Non-pigmented ciliary epithelial cell (primary cell): ENCODE measurements around a stretch of chr2.

- RRBS, result no CpG with 5 or more reads among the region's 4 CpGs
These were observed 27.7 kb downstream of the TNS1 start for GRCh38 chr2:217975120-217975546.

- RRBS, result no CpG with 5 or more reads among the region's 10 CpGs
These were observed 4.0 kb upstream of the RUFY4 start for GRCh38 chr2:218064939-218065507.

DNA sequence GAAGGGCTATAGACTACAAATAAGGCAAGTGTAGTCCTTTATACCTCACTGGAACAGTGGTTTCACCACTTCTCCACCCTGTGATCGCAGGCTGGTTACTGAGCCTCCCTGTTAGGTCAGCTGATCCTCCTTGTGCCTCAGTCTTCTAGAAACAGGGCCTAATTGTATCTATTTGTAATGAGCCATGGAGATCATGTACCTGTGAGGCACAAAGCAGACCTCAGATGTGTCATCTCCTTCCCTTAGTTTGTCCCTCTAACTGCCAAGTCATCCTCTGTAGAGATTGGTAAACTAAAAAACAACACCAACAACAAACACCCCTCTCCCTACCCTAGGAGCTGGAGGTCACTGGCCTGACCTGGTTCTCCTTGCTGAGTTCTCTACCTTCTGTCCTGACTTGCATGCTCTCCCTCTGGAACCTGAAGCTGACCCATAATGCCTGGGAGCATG, 4.7 kb downstream of the CXCR2 start:
- RRBS, result no CpG with 5 or more reads among the region's 1 CpG

DNA sequence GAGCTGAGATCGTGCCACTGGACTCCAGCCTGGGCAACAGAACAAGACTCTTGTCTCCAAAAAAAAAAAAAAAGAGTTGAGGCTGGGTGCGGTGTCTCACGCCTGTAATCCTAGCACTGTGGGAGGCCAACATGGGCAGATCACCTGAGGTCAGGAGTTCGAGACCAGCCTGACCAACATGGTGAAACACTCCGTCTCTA, 14.8 kb upstream of the GPBAR1 start:
- RRBS, result no CpG with 5 or more reads among the region's 5 CpGs

DNA sequence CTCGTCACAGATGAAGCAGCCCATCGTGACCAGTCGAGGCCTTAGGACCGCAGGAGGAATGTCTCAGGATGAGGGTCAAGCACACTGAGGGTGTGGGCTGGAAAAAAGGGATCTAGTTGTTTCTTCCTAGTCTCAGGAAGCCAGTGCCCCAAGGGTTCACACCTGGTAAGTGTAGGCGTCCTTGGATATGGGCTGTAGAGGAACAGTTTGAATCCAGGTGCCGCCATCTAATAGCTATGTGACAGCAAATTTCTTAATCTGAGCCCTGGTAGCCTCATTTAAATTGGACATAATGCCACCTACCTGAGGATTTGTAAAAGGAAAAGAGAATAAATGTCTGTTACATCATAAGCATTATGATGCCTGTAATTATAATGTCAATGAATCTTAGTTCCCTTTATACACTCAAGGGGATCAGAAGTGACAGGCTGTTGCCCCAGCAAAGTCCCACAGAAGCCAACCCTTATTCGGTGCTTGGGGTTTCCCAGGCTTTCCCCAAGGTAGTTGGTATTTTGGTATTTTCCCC, 3.7 kb upstream of the GPBAR1 start:
- RRBS, result no CpG with 5 or more reads among the region's 7 CpGs

DNA sequence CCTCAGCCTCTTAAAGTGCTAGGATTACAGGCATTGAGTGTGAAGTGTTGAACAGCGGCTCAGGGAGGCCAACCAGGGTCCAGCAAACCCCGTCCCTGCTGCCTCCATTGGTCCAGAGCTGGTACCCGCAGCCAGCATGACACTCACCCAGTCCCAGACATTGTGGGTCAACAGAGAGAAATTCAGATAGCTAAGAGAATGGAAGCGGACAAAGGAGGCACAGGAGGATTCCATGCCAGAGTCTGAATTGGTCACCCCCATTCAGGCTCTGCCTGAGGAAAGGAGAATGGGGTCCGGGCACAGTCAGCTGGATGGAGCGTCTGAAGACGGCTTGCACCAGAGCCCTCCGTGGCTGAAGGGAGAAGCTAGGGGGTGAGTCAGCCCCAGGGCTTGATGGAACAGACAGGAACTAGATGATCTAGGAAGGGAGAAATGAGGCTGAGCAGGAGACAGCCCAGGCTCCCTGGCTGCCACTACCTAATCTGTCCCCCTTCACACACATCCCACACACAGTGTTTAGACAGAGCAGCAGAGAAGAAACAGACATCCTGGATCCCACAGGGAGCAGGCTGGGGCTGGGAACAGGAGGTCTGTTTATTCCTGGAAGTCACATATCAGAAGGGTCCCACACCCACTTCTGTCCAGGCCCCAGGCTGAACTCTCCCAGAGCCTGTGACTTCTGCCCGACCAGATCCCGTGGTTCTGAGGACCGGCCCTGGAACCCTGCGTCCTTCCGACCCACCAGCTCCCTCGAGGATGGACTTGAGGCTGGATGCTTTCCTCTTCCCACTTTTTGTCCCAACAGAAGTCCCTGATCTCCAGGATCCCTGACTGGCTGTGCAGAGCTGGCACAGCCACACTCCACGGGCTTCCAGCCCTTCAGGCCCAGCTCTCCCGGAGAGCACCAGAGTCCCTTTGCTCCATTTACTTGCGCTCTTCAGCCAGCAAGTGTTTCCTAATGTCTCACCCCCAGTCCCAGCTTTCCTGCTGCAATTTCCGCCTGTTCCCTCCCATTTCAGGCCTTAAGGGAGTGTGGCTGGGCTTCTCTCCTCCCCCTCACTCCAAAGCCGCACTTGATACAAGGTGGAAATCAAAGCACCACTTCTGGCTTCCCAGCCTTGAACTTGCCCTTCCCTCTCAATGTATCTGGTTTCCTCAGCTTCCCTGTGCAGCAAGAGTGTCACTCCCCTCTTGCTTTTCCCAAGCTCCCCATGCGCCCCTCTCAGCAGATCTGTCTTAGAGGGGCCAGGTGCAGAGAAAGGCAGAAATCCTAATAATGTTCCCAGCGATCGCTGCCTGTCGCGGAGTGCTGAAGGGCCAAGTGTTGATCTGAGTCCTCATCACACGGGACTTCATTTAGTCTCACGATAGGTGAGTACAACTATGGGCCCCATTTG, 1.5 kb upstream of the GPBAR1 start:
- RRBS, result no CpG with 5 or more reads among the region's 26 CpGs

DNA sequence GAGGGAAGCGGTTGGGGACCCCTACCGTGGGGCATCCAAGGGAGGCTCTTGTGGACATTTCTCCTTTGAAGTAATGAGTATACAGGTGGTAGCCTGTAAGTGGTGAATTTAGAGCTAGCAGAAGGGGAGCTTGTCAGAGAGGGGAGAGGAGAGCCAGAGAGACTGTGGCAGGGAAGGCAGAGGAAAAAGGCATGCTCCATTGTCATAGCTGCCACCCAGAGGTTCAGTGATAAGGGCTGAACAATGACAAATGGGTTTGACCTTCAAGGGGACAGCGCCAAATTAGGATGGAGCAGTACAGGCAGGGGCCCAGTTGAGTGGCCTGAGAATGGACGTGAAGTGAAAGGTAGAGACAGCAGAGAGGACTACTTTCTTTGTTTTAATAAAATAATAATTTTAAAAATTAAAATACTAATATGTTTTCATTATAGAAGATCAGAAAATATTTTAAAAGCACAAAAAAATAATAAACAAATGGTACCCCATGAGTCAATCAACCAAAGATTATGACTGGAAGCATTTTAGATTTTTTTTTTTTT, 15.4 kb upstream of the TMBIM1 start:
- RRBS, result no CpG with 5 or more reads among the region's 4 CpGs

DNA sequence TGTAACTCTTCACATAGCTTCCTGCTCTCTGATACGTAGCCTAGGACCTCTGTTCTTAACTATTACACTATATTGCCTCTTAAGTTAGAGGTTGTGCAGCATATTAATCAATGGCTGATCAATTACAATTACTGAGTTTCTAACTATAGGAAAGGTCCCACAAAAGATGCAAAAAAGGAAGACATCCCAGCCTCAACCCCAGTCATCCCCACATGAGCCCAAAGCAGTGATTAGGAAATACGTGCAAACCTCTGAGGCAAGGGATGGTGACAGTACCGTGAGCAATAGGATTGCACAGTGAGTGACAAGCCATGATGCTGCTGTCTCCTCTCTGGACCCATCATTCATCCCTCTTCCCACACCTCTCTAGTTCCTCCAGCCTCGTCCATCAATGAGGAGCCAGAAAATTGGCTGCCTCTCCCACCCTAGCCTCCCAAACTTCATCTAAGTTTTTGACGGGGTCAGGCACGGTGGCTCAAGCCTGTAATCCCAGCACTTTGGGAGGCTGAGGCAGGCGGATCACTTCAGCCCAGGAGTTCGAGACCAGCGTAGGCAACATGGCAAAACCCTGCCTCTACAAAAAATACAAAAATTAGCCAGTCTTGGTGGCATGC, 4.0 kb upstream of the SLC11A1 start:
- RRBS, result no CpG with 5 or more reads among the region's 9 CpGs

DNA sequence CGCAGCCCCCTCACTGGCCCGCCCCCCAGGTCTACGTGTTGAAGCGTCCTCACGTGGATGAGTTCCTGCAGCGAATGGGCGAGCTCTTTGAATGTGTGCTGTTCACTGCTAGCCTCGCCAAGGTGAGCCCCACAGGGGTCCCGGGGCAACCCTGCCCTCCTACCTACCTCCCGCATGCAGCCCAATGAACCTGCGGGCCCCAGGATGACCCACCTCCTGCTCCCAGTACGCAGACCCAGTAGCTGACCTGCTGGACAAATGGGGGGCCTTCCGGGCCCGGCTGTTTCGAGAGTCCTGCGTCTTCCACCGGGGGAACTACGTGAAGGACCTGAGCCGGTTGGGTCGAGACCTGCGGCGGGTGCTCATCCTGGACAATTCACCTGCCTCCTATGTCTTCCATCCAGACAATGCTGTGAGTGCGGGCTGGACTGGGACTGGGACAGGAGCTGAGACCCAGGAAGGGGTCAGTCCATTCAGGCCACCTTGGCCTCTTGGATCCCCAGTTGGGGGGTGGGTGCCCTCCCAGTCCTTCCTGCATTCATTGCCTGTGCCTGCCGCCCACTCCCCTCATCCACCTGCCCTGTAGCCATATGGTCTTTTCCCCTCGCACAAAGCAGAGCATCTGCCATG, 3.5 kb downstream of the CTDSP1 start:
- RRBS, result no CpG with 5 or more reads among the region's 25 CpGs

GRCh38 chr2:218659834-218660286, 377 bp downstream of the BCS1L start:
- RRBS, result no CpG with 5 or more reads among the region's 16 CpGs

- RRBS, result no CpG with 5 or more reads among the region's 24 CpGs
These were observed 2.0 kb downstream of the BCS1L start for GRCh38 chr2:218661228-218662211.

DNA sequence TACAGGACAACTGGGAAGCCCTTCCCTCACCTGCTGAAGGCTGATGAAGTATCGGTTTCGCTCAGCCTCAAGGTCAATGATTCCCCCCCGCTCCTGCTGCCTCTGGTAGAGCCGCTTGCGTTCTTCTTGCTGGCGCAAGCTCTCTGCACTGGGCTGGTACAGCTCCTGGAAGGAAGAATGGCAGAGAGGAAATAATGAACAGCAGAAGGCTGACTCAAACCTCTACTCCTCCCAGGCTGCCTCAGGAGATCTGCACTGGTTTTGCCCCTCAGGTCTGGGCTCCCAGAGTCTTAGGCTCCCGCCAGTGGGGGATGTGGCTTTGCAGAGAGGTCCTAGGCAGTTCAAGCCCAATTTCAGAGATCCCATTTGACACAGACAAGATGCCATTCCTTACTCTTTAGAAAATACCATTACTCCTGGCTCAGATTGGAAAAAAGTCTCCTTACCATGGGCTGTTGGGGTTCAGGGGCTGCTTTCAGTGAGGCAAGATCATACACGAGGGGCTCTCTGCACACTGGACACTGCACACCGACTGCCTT, 5.3 kb downstream of the BCS1L start:
- RRBS, result no CpG with 5 or more reads among the region's 9 CpGs

DNA sequence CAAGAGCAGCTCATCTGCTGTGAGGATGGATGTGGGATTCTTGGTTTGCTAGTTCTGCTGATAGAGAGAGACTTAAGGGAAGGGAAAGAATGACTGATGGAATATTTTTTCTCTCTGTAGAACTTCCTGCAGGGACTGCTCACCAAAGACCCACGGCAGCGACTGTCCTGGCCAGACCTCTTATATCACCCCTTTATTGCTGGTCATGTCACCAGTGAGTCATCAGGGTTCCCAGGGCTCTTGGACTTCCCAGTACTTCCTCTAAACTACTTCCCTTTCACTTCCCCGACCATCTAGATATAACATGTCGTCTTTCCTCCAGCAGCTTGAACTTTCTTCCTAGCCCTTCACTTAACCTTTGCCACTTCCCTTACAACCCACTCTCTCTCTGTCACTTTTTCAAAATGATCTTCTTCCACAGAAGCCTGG, 7.2 kb downstream of the STK36 start:
- RRBS, result no CpG with 5 or more reads among the region's 4 CpGs

- RRBS, result no CpG with 5 or more reads among the region's 11 CpGs
These were observed 34.4 kb downstream of the TTLL4 start for GRCh38 chr2:218744927-218745586.

DNA sequence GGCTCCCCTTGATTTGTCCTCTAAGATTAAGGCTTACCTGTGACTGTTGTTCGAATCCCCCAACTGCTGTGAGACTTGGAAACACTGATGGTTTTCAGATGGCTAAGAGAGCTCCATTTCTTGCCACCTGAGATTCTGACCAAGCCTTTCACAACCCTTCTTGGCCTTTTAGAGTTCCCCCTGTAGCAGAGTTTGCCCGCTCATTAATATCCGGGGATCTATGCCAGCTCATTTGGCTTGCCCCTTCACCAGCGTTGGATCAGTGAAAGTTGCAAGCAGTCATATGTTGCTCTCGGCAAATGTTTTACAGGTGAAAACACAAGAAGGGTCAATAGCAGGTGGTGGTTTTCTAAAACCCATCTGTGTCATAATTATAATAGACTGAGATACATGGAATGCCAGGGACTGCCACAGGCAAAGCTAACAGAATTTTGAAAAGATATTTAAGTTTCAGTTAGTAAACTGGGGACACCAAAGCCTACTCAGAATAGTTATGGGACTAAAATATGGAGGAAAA, 24.0 kb upstream of the CYP27A1 start:
- RRBS, result no CpG with 5 or more reads among the region's 5 CpGs

GRCh38 chr2:218831492-218832118, 28.0 kb upstream of the WNT6 start:
- RRBS, result 67% methylated on average over 6 of the region's 15 CpGs

- RRBS, result no CpG with 5 or more reads among the region's 59 CpGs
These were observed 28.4 kb downstream of the WNT10A start for GRCh38 chr2:218908760-218909783.

- RRBS, result no CpG with 5 or more reads among the region's 2 CpGs
These were observed 33.6 kb downstream of the NHEJ1 start for GRCh38 chr2:219127026-219127458.

DNA sequence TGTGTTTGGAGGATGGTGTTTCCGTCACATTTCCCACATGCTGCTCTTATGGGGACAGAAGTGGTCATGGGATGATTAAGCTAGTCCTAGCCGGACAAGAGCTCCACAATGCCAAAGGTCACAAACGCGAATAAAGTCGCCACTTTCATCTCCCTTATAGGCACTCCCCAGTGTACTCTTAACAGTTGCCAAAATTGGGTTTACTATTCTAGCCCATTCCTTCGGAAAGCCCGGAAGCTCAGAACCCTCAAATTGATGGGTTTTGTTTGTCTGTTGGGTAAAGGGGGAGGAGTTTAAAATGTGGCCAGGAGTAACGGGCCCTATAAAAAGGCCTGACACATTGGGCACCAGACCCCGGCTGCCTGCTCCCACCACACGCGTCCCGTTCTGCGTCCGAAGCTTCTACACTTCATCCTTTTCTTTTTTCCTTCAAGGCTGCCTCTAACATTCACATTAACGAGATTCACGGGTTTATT, 924 bp downstream of the NHEJ1 start:
- RRBS, result 38% methylated on average over 1 of the region's 16 CpGs

DNA sequence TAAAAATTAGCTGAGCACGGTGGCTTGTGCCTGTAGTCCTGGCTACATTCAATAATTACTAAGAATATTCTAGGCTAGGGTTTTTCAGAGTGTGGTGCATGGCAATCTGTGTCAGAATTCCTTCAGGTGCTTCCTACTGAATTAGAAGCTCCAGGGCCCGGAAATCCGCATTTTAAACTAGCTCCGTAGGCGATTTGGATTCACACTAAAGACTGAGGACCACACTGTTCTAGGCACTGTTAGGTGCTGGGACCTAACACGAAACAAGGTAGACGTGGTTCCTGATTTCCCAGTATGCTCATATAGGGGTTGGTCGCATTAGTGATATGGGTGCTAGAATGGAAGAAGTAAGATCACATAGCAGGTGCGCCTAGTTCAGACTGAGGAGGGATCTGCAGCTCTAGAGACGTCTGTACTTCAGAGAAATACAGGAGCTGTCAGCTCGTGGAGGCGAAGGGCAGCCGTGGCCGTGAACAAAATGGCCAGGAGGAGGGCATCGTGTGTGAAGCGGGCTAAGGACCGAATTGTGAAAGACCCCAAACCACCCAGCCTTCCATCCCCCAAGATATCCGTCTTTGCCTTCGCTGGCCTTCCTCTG, 469 bp upstream of the ZFAND2B start:
- RRBS, result no CpG with 5 or more reads among the region's 19 CpGs